Mononuclear cell (primary cell): Measurements from ENCODE around the genes CRYGD and IDH1.

GRCh38 chr2:208124315-208124883 is at the start of gene CRYGD:
Gene CRYGD (minus strand): TSS chr2:208124524.
- RRBS, result 2% methylated on average over 3 of the region's 33 CpGs

DNA sequence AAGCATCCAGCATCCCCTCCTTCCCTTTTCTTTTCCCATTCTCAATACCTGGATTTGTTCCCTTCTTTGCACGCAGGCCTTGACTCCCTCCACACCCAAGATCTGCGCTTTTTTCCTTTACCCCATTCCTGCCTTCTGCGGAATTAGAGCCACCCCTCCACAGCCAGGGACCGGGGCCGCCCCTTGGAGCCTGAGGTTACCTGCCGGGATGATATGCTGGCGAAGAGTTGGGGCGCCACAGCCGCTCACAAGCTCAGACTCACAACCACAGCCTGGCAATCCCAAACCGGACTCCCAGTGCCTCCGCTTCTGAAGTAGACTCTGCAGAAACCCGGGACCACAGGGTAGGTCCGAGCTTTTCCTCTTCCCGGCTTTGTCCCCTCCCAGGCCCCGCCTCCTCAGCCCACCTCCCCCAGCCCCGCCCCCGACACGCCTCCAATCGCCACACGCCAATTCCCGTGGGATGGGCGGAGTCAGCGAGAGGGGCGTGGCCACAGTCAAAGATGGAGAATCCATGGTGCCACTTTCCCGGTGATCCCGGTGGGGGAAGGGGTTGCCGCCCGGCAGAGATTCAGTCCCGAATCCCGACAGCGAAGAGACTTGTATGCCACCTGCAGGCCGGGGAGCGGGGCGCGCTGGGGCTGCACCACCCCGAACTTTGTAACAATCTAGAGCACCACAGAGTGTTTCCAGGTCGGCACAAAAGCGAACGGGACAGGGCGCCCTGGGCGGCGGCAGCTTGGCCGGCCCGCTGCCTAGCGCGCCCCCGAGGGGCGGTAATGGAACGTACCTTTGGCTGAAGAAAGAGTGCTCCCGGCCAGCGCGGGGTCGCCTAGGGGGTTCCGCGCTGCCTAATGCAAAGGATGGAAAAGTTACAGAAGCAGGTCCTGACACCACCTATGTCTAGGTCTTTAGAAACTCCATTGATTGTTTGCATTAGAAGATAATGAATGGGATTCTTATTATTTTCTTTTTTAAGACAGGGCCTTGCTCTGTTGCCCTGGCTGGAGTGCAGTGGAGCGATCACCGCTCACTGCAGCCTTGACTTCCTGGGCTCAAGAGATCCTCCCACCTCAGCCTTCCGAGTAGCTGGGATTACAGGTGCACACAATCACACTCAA is at the start of gene IDH1:
Gene IDH1 (minus strand): TSS at position 333 of the 1,121 bp plus-strand sequence.
- RRBS, result 1% methylated on average over 22 of the region's 58 CpGs

DNA sequence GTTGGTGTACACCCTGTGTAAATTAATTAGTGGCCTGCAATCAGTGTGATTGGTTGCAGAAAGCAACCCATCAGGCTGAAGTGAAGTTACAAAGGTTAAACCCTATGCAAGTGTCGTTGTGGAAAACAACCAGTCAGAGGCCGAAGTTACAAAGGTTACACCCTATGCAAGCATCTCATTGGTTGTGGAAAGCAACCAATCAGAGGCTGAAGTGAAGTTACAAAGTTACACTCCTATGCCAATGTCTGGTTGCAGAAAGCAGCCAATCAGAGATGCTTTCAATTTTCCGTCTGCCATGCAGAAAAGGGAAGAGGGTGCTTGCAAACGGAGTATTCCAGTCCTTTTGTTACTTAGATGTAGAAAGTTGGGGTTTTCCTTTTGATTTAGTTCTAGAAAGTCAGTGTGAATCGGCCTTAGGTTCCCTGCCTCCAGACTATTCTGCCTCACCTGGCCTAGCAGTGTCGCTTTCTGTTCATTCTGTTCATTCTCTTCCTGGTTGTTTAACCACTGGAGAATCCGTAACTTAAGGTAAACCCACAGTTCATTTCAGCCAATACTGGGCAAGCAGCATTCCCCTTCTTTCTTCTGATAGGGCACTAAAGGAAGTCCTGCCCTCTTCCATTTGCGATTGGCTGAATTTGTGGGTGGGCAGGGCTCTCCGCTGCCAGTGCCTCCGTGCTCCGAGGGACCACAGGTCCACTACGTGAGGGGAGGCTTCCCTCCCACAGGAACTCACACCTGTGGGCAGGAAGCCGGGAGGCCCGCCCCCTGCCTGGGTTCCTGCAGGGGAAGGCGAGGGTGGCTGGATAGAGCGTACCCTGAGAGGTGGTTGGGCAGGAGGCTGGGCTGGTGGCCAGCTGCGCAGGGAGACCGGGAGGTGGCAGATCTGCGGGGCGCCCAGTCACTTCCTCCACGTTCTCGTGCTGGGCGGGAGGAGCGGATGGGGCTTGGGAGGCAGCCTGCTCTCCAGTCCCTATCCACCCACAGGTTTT is 47.3 kb upstream of the PTH2R start:
- RRBS, result no CpG with 5 or more reads among the region's 24 CpGs

- RRBS, result no CpG with 5 or more reads among the region's 1 CpG
These were observed 201.9 kb downstream of the PTH2R start for GRCh38 chr2:208608529-208608867.

DNA sequence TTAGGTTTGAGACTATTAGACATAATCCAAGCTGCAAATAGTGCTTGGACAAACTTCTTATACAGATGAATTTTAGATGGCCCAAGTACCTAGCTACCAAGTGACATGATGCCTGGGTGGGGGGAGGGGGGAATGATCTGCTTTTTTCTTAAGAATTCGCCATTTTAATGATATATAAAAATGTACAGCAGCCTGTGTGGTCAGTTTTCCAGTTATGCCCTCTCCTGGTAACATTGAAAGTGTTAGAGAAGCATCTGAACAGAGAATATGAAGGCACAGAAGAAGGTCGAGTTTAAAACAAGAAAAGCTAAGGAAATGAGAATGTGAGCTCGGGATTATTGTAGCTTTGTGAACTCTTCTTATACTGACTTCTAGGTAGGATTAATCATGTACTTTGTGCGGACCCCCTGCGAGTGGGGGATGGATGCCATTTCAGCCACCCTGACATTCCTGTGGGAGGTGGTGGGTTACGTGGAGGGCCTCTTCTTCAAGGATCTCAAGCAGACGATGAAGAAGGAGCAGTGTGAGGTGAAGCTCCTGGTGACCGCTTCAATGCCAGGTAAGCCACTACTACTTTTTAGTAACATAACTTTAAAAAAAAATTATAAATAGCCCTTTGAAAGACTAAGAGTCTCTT is 68.9 kb upstream of the RPE start:
- RRBS, result no CpG with 5 or more reads among the region's 8 CpGs

- RRBS, result no CpG with 5 or more reads among the region's 5 CpGs
These were observed 5.3 kb downstream of the RPE start for GRCh38 chr2:210007428-210008355.

GRCh38 chr2:210055216-210055691 is 52.8 kb downstream of the RPE start:
- RRBS, result no CpG with 5 or more reads among the region's 2 CpGs

DNA sequence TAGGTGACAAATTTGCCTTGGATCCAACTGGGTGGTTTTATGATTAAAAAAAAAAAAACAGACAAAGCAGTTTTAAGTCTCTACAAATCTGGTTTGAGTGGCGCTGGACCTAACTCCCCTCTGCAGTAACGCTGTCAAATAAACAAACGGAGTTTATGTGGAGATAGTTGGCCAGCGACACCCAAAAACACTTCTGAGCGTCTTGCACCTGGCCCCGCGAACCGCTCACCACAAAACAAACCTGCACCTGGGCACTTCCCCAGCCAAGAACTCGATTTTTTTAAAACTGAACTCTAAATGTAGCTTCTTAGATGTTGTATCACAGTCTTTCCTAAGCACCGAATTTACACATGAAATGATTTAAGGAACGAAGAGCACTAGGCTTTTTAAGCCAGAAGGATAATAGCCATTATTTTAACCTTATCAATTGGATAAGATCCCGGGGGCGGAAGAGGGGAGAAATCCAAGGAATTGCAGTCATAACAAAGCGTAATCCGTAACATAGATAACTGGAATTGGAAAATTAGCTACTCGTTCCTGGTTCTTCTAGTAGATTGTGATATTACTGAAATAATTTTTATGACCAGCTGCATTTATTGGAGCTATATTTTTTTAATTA is 851 bp upstream of the KANSL1L start:
- RRBS, result no CpG with 5 or more reads among the region's 16 CpGs

DNA sequence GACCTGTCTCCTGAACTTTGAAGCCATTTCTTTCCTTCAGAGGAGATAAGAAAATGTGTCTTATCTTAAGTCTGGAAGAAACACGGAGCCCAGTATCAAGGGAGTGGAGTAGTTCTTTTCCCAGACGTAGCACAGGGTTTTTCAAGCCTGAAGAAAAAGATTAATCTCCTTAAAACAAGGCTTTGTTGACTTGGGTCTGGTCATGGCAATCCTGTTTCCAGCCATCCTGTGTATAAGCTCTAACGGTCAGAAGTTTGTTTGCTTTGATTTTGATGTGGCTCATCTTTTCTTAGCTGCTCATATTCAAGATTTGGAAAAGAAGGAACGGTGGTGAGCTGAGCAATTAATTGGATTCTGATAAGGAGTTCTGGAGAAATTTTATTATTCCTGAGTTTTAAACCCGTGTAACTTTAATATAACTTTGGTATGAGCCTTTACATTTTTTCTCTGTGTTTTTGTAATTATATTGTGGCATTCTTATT is 11.4 kb upstream of the CPS1 start:
- RRBS, result no CpG with 5 or more reads among the region's 5 CpGs

GRCh38 chr2:210574883-210575511 is 18.6 kb downstream of the CPS1 start:
- RRBS, result no CpG with 5 or more reads among the region's 8 CpGs

- RRBS, result no CpG with 5 or more reads among the region's 5 CpGs
These were observed 129.3 kb downstream of the IKZF2 start for GRCh38 chr2:213021989-213022696.

- RRBS, result no CpG with 5 or more reads among the region's 5 CpGs
These were observed 85.2 kb downstream of the IKZF2 start for GRCh38 chr2:213066201-213066700.

DNA sequence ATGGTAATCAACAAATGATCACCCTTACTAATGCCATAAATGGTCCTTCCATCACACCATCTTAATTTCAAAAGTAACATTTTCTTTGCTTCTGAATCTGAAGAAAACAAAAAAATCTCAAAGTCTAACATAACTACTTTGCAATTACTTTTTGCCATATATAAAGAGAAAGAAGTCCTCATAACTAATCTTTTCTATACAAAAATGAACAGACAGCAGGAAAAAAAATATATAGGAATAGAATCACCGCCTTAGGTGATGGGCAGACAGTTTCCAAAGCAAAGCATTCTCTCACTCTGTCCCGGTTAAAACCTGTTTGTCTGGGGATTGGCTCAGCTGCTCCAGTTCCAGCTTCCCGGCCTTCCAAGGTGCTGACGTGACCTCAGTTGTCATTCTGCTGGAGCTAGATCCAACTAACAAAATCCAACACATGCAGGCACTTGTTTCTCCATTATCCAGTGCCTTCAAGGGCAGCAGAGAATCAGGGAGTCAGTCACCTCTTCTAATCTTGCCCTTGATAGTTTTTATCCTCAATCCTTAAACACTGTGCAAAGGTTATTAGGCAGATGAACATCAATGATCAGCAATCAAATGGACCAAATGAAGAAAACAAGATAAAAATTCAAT is 52.9 kb downstream of the IKZF2 start:
- RRBS, result no CpG with 5 or more reads among the region's 4 CpGs

- RRBS, result no CpG with 5 or more reads among the region's 4 CpGs
These were observed 46.9 kb downstream of the IKZF2 start for GRCh38 chr2:213104451-213104994.

- RRBS, result no CpG with 5 or more reads among the region's 3 CpGs
These were observed 906 bp upstream of the IKZF2 start for GRCh38 chr2:213152403-213152633.

- RRBS, result no CpG with 5 or more reads among the region's 18 CpGs
These were observed 37.9 kb upstream of the IKZF2 start for GRCh38 chr2:213188979-213189990.

DNA sequence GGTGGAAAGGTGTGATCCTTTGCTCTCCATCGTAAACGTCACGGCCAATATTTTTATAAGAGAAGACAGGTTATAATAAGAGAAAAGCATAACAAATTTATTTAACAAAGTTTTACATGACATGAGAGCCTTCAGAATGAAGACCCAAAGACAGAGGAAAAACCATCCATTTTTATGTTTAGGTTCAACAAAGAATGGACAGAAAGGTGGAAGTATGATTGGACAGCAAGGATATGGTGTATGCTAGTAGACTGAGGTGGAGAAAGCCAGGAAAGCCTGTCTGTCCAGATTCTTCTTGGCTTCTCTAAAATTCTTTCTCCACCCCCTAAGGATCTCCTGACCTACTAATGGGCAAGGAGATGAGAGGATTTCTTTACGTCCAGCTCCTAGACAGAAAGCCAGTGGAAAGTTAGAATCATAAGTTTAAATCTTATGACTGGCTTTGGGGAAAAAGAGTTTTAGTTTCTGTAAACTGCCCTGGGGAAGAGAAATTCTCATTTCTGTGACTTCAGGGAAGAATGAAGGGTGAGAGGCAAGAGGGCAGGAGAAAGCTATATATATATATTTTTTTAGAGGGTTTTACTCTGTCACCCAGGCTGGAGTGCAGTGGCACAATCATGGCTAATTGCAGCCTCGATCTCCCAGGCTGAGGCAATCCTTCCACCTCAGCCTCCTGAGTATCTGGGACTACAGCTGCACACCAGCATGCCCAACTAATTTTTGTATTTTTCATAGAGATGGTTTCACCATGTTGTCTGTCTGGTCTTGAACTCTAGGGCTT is 3.1 kb downstream of the ATIC start:
- RRBS, result no CpG with 5 or more reads among the region's 5 CpGs

DNA sequence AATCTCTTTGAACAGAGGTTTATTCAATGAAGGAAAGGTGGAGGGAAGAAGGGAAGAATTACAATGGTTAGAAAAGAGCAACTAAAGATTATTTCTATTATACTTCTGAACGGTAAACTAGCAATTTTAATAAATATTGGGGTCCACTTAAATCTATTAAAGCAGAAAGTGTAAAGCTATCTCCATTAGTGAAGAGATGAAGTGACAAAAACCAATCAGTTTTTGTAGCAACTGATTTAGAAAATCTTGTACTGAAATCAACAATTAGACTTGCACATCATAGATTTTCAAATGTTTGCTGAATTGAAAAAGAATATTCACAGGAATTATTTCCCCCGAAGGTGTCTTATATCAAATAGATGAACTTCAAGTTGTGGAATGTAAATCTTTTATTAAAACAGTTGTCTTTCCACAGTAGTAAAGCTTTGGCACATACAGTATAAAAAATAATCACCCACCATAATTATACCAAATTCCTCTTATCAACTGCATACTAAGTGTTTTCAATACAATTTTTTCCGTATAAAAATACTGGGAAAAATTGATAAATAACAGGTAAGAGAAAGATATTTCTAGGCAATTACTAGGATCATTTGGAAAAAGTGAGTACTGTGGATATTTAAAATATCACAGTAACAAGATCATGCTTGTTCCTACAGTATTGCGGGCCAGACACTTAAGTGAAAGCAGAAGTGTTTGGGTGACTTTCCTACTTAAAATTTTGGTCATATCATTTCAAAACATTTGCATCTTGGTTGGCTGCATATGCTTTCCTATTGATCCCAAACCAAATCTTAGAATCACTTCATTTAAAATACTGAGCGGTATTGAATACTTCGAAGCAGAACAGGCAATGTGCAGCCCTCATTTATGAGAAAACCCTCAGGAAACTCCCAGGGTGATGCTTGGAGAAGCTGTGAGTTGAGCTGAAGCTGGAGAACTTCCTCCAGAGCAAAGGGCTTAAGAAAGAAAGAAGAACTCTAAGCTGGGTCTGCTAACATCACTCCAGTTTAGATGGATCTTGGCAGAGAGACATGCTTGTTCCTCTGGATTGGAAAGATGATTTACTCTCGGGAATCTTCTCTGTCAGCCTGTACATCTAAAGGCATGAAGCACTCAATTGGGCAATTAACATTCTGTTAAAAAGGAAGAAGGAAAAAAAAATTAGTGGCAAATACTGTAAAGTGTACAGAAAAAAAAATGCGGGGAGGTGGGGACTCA is 49.0 kb downstream of the ATIC start:
- RRBS, result no CpG with 5 or more reads among the region's 8 CpGs

DNA sequence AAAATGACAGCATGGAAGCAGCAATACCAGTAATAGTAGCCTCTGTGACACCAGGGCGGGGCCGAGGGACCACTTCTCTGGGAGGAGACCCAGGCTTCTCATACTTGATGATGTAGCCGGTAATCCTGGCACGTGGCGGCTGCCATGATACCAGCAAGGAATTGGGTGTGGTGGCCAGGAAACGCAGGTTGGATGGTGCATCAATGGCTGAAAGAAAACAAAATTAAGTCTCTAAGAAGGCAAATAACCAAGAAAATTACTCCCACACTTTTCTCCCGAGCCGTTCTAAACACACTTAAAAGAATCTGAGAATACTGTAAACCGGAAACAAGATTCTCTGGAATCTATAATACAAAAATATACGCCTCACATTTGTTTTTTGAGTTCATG is 60.7 kb downstream of the FN1 start:
- RRBS, result no CpG with 5 or more reads among the region's 10 CpGs